ENCODE data around the genes ALOX12, CLEC10A, ACADVL and DVL2.

- PRO-cap, 2 experiments: no peak in any of the 2 experiments
Observed at GRCh38 chr17:6495641-6496623, 51.7 kb downstream of the PIMREG start.

DNA sequence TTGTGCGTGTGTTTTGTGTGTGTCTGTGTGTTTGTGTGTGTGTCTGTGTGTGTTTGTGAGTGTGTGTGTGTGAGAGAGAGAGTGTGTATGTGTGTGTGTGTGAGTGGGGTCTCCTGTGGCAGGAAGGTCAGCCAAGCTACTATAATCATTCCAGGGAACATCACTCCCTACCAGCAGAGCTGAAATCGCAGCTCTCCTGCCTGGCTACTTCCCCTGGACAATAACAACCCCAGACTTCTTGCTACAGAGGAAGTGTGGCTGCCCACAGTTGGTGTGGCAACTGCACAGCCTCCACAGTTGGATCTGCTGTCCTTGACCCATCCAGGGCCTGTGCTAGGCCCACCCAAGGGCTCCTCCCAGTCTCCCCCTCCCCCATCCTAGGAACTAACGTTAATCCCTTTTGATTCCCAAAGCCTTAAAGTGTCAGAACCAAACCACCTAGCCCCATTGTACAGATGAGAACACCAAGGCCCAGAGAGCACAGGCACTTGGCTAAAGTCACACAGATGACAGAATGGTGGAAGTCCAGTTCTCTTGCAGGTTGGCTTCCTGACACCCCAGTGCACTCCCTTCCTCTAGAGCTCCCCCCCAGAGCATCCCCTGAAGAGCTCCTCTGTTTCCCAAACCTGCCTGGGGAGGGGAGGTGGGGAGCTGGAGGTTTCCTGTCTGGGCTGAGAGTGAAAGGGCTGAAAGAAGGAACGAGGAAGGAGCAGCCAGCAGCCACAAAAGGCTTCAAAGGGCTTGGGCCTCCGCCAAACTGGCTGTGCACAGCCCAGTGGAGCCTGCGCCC lies 1.3 kb downstream of the SLC13A5 start:
- PRO-cap, 2 experiments: no peak in any of the 2 experiments

GRCh38 chr17:6757583-6758134 lies 1.8 kb downstream of the XAF1 start:
- PRO-cap, 2 experiments: no peak in any of the 2 experiments

DNA sequence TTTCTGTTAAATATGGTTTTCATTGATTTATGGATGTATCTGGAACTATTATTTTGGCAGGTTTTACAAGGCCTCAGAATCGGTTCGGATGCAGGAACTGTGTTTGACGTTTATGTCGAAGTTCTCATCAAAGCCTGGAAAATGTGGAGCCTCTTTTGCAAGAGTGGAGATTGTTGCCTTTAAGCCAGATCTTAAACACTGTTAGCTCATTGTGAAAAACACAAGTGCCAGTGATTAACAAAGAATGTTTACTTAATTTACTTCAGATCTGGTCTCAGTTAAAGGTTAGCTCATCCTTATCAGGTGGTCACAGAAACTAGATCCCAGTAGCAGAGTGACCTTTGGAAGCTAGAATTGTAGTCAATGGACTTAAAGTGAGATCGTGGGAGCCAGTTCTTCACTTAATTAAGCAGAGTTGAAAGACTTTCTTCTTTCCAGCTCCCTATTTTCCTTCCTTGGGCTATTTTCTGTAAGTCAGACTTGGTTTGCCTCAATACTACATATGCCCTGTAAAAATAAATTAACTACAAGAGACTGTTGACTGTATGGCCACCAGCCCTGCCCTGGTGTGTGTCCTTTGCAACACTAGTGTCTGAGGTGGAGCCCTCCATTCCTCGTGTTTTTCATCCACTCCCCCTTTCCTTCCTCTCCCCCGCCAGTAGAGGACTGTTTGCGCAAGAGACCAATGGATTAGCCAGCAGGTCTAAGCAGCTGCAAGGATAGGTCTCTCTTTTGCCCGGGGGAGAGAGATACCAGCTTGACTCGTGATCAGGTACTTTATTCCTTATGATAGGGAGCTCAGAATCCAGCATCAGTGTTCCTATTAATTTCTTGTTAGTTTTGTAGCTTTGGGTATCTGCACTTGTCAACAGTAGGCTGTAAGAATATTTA lies 20.2 kb downstream of the FBXO39 start:
- PRO-cap, 2 experiments: no peak in any of the 2 experiments

DNA sequence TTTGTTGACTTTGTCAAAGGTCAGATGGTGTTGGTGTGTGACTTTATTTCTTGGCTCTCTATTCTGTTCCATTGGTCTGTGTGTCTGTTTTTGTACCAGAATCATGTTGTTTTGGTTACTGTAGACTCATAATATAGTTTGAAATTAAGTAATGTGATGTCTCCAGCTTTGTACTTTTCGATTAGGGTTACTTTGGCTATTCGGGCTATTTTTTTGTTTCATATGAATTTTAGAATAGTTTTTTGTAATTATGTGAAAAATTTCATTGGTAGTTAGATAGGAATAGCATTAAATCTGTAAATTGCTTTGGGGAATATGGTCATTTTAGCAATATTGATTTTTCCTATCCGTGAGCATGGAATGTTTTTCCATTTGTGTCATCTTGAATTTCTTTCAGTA lies 26.6 kb upstream of the TEKT1 start:
- PRO-cap, 2 experiments: no peak in any of the 2 experiments

DNA sequence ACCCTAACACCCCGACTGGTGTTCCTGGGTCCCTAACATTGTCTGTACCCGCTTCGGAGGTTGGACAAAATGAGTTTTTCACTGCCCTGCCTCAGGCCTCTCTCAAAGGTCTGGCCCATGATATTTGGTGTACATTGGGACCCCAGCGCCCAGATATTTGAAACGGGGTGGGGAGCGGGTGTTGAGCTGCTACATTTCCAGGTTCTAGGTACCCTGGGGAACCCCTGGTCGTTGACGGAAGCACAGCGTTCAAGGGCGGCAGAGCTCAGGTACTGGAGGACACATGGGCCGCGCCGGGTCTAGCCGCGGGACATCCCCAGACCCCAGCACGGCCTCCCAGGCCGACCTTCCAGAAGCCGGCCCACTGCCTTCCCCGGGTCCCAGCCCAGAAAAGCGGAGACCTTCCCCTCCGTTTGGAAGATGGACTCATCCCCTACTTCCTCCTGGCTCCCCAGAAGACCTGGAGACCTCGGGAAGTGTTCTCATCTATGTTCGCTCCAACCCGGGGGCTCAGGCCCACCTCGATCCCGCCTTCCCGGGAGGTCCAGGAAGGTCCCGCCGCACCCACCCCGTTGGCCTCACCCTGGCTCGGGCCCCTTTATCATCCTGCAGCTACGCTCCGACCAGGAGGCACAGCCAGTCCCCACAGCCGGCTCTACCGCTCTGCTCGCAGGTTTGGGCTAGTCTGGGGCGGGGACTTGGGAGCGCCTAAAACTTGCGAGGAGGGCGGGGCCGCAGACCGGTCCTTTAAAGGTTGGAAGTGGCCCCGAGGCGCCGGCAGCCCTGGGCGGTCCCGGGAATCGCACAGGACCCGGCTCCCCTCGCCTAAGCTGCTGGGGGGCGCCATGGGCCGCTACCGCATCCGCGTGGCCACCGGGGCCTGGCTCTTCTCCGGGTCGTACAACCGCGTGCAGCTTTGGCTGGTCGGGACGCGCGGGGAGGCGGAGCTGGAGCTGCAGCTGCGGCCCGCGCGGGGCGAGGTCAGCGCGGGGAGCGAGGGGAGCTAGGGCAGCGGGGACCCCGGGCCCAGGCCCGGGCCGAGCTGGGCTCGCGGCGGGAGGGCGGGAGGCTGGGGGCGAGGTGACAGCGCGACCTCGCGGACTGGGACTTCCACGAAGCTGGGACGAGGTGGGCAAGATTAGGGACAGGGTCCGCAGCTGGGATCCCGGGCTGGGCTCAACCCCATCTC lies at the start of gene ALOX12:
Gene ALOX12, plus strand, starts transcription at position 777 of the 1,189 bp plus-strand sequence.
- PRO-cap, 2 experiments: no peak in any of the 2 experiments

DNA sequence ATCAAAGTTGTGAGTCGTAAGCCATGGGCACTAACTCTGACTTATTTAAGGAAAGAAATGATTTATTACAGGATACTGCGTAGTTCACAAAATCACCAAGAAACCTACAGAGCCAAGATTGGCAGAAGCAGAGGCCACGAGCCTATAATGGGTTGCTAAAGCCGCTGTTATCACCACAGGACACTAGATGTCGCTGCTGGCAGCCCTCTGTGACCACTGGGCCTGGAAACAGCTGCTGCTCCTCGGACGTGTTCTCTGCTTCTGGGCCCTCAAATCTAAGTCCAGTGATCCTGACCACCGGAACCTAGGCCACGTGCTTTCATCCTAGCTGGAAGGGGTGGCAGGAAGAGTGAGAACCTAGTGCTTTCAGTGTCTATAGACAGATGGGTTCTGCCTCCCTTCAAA lies 8.2 kb upstream of the SLC16A11 start:
- PRO-cap, 2 experiments: no peak in any of the 2 experiments

DNA sequence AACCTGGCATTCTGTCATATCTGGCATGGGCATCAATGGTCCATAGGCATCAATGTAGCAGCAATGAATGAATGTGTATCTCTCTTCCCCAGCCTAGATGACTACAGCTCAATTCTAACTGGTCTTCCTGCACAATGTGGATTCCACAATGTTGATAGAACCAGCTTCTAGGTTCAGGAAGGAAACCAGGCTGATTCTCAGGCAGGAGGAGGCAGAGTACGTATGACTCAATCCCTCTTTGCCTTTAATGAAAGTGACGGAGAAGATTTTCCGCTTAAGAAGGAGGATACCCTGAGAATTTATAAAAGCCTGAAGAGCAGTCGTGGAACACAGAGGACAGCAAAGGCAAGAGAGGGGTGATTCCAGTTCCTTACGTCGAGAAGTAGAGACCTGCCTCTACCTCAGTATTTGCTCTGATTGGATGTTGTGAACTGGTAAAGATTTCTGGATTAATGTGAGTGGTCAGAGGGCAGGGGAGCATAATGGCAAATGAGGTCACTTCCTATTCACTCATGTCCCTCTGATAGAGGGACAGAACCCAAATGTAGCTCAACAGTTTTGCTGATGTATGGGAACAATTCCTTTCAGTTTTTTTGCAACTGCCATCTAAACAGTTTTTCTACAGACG lies 15.0 kb upstream of the SLC16A11 start:
- PRO-cap, 2 experiments: no peak in any of the 2 experiments

- PRO-cap, 2 experiments: no peak in any of the 2 experiments
Observed at GRCh38 chr17:7079998-7080581, at the start of gene CLEC10A. Gene CLEC10A, minus strand, starts transcription at chr17:7080251.

GRCh38 chr17:7120585-7121069 lies 6.0 kb upstream of the ASGR2 start:
- PRO-cap, 2 experiments: no peak in any of the 2 experiments

DNA sequence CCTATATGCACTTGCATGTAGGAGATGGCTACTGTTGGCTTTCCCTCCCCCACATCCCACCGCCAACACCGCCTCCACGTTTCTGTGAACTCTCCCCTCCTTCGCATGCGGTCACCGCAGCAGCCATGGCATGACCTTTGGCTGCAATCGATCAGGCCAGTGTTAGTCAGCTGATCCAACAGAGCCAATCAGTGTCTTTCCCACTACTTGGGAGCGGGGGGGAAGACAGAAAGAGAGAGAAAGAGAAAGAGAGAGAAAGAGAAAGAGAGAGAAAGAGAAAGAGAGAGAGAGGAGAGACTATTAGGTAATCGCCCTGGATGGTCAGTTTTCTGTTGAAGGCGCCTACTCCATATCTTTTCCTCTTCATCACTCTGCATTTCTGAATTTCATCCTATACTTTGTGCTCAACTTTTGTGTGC lies 22.8 kb downstream of the ASGR1 start:
- PRO-cap, 2 experiments: no peak in any of the 2 experiments

- PRO-cap, 2 experiments: no peak in any of the 2 experiments
Observed at GRCh38 chr17:7189756-7190243, 10.6 kb upstream of the ASGR1 start.

DNA sequence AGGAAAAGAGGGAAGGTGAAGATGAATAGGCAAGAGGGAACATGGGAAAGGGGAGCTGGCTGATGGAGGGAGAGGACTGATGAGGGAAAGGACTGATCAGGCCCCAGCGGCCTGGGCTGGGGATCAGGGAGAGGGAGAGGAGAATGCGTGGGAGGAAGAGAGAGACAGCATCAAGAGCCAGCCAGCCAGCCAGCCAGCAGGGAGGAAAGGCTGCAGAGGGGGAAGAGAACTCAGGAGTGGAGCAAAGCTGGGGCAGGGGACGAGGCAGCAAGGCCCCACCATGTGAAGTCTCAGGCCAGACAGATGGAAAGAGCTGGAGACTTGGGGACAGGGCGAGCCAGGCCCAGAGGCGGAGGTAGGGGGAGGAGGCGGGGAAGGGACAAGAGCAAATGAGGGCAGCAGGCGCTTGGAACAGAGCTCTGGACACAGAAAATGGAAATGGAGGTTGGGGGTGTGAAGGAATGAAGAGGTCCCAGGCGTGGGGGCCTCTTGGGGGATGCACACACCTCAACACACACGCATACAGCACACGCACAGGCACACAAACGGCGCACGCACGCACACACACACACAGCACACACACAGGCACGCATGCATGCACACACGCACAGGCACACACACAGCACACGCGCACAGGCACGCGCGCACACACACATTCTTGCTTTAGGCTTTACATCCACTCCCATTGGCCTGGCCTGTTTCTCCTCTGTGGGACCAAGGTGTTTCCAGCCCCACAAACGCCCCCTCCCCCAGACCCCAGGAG lies 10.1 kb downstream of the DLG4 start:
- PRO-cap, 2 experiments: no peak in any of the 2 experiments

- PRO-cap, 2 experiments: peak in 2 of 2 experiments; most common plus-strand start chr17:7219895 (in 2); most common minus-strand start chr17:7219757 (in 1)
Observed at GRCh38 chr17:7219359-7220088, at the start of gene ACADVL. Gene ACADVL, plus strand, starts transcription at chr17:7219938.

DNA sequence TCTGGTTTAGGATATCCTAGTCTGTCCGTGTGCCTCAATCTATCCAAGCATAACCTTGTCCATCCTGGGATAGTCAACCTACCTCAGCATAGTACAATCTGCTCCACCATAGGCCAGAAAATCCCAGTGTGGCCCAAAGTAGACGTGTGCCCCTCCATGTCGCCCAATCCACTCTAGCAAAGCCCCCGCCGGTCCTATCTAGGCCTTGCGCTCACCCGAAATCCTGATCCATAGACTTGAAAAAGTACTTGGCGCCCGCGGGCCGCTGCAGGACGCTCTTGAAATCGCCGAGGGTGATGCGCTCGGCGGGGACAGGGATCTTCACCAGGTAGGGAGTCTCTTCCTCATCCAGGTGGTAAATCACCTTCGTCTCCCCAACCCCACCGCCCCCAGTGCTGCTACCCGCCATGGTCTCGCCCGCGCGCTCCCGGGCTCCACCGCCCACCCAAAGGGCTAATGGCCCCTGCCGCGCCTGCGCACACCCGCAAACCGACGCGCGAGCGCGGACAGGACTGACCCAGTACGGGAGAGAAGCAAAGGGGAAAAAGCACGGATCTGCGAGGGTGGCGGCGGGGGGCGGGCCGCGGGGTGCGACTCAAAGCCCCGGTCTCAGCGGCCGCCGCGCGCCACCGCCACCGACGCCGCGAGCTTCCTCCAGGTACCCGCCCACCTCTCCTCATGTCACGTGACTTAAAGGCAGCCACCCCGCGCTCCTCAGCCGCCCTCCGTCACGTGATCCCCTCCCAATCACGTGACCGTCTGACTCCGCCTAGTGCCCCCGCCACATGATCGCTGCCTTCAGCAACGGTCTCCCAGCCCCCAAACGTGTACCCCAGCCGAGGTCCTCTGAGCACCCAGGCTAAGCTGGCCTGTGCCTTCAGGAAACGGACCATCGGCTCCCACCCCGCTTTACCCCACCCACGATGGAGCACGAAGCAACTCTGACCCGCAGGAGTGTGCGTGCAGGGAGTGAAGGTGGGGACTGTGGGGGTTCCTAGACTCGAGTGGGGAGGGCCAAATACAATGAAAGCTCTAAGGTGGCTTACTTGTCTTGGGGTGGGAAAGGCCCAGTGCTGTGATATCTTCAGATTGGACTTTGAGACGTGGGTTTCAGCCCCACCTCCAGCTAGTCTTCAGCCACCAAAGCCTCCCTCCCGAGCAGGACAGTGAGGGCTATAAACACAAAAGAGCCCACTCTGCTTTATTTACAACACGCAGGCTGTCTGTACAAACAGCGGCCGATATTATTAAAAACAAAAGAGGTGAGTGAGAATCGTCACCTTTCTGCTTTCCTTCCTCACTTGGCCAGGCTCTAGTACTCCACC lies at the start of gene DVL2:
Gene DVL2, minus strand, starts transcription at position 664 of the 1,325 bp plus-strand sequence.
- PRO-cap, 2 experiments: peak in 2 of 2 experiments; most common plus-strand start position 762 of the sequence (in 1); most common minus-strand start position 664 of the sequence (in 2)

DNA sequence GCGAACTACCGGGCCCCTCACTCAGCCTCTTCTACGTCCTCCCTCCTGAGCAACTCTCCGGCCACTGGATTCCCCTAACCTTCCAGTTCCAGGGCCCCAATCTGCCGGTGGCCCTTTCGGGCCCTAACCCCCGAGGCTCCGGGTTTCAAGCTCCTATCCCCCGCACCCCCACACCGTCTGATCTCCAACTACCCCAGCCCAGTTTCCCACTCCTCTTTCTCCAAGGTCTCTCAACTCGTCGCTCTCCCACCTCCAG lies 464 bp downstream of the PHF23 start:
- PRO-cap, 2 experiments: no peak in any of the 2 experiments

- PRO-cap, 2 experiments: peak in 2 of 2 experiments; most common minus-strand start chr17:7251962 (in 2)
Observed at GRCh38 chr17:7251854-7252170, 203 bp upstream of the ELP5 start.

DNA sequence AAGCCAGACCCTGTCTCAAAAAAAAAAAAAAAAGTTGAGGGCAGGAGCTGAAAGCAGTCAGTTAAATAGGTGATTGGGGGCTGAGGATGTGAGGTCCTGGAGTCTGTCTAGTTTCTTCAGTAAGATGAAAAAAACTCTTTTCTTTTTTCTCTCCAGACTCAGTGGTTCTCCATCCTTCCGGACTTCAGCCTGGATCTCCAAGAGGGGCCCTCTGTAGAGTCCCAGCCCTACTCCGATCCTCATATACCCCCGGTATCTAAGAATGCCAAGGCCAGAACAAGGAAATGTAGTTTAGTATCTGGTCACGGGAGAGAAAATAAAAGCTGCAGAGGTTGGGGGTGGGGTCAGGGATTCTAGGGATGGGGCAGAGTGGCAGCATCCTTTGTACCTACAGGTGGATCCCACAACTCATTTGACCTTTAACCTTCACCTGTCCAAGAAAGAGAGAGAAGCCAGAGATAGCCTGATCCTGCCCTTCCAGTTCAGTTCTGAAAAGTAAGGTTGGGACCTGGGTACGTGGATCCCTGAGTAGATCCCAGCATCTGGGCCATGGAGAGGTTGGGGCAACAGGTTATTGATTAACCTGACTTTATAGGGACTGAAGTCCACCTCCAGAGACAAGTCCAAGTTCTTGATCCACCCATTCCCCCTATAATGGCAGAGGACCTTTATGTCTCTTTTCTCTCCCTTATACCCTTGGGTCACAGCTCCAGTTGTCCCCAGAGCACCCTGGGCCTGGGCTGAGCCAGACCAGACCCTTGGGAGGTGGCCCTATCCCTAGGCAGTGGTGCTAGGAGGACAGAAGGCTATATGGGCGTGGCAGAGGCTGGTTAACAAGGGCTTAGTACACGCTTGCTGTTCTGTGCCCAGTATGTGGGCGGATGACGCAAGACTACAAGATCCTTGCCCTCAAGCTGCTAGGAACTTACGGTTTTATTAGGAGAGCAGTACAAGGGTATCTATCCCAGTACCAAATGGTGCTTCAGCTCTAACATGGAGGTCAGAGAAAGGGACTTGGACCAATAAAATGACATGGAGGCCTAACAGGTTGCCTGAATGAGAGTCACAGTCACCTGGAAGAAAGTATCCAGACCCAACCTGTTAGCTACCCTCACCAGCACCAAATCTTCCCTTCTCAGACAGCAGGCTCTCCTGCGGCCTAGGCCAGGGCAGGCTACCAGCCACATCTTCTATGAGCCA lies 3.4 kb downstream of the CLDN7 start:
- PRO-cap, 2 experiments: no peak in any of the 2 experiments

- PRO-cap, 2 experiments: peak in 1 of 2 experiments; most common plus-strand start chr17:7261264 (in 1); most common minus-strand start chr17:7261204 (in 1)
Observed at GRCh38 chr17:7260774-7261749, 1.2 kb downstream of the CLDN7 start.

- PRO-cap, 2 experiments: peak in 1 of 2 experiments; most common minus-strand start chr17:7261874 (in 1)
Observed at GRCh38 chr17:7261750-7262073, 566 bp downstream of the CLDN7 start.